SK-N-DZ (cell line): Measurements from ENCODE around the genes GUK1 and OBSCN.

GRCh38 chr1:226672114-226672803 is 66.8 kb downstream of the ITPKB start:
RAMPAGE:
- cytosol, long total RNA: no peak
- nucleus, long total RNA: no peak

GRCh38 chr1:226938976-226940107 is 752 bp upstream of the COQ8A start:
RAMPAGE:
- cytosol, long total RNA: start-site peak on the minus strand at chr1:226939961-226939998, 5 and 7 reads in 2 replicates
- nucleus, long total RNA: no peak

RAMPAGE:
- cytosol, long total RNA: no peak
- nucleus, long total RNA: no peak
Measured at GRCh38 chr1:226945018-226945914, 5.2 kb downstream of the COQ8A start.

DNA sequence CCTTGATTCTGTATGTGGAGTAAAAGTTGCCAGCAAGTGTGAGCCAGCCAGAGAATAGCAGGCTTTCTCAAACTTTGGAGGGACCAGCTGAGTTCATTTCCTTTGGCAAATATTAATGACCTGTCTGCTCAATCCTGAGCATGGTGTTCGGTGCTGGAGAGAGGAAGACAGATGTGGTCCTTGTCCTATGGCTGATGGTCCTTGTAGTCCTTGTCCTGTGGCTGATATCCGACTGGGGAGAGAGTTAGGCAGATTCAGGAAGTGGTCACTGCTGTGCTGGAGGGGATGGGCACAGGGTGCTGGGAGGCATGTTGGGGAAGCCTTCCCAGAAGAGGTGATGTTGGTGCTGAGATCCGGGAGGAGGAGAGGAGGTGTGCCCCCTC is 14.5 kb downstream of the COQ8A start:
RAMPAGE:
- cytosol, long total RNA: no peak
- nucleus, long total RNA: no peak

DNA sequence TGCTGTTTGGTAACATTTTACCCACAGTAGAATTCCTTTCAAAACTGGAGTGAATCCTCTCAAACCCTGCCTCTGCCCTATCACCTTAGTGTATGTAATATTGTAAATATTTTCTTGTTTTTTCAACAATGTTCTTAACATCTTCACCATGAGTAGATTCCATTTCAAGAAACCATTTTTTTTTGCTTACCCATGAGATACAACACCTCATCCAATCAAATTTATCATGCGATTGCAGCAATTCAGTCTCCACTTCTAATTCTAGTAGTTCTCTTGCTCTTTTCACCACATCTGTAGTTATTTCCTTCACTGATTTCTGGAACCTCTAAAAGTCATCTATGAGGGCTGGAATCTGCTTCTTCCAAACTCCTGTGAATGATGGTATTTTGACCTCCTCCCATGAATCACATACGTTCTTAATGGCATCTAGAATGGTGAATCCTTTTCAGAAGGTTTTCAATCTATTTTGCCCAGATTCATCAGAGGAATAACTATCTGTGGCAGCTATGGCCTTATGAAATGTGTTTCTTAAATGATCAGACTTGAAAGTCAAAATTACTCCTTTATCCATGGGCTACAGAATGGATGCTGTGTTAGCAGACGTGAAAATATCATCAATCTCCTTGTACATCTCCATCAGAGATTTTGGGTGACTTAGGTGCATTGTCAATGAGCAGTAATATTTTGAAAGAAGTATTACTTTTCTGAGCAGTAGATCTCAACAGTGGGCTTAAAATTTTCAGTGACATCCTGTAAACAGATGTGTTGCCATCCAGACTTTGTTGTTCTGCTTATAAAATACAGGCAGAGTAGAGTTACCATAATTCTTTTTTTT is 79.2 kb downstream of the COQ8A start:
RAMPAGE:
- cytosol, long total RNA: no peak
- nucleus, long total RNA: no peak

DNA sequence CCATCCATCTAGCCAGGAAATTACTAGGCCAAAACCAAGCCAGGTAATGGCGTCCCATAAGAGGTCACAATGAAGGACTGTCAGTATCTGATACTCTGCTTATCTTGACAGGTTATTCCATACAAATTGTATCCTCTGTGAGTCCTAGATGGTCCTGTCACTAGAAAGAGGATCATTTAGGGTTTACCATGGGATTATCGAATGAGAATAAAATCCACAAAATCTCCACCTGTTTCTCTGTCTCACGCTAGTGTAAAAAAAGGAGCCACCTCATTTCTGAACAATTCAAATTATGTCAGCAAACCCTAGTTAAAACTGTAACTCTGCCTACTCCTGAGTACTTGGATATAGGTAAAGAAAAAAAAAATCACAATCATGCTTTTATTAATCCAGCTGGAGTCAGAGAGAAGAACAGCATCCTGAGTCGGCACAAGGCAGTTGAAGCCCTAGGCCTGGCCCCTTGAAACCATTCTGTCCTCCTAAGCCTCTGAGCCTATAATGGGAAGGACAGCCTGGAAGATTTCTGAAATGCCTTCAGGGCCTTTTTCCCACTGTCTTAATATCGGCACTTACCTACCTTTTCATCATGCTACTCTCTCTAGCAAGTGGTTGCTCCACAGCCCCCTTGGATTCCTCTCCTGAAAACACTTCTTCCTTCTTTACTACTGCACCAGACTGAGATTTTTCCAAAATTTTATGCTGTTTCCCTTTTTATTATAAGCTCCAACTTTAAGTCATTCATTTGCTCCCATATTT is 32.6 kb downstream of the CDC42BPA start:
RAMPAGE:
- cytosol, long total RNA: no peak
- nucleus, long total RNA: no peak

DNA sequence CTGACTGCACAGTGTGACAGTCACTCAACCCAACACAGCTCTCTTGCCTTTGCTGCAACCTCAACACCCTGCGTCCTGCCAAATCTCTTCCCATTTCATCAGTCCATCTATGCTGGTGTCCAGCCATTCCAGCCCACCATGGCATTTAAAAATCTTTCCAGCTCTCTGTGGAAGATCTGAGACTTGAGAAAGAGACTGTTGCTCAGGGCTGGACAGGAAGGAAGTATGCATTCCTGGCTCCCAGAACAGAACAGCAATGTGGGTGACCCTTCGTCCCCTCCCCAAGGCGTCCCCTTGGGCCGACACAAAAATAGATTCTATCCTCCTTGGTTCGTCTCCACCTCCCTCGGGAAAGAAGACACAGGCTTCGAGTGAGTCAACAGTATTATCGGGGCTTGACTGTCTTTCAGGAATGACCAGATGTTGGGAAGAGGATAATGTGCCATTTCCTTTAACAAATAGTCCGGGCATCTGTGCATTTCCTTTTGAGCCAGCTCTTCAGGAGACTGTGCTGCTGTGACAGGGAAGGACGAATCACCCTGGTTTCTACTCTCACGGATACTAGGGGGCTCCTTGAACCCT is 111.3 kb upstream of the CDC42BPA start:
RAMPAGE:
- cytosol, long total RNA: no peak
- nucleus, long total RNA: no peak

RAMPAGE:
- cytosol, long total RNA: no peak
- nucleus, long total RNA: no peak
Measured at GRCh38 chr1:227439812-227440520, 121.7 kb upstream of the CDC42BPA start.

DNA sequence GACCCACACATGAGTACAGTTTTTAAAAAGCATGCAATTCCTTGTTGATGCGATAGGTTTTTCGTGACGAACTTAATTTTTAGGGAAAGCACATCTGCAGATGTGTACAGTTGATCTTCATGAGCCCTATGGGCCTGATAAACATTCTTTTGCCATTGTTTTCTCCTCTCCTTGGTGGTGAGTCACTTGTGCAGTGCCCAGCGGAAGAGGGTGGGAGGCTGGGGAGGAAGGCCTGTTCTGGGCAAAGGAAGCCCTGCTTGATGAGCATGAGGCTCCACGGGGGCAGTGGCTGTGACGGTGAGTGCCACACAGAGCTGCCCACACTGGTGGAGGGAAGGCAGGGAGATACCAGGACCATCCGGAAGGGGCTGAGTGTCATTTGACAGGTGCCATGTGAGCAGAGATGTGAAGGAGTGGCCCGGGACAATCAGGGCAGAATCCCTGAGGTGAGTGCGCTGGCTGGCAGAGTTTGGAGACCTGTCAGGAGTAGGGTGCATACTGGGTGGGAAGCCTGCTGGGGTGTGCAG is 5.4 kb downstream of the ARF1 start:
RAMPAGE:
- cytosol, long total RNA: no peak
- nucleus, long total RNA: no peak

DNA sequence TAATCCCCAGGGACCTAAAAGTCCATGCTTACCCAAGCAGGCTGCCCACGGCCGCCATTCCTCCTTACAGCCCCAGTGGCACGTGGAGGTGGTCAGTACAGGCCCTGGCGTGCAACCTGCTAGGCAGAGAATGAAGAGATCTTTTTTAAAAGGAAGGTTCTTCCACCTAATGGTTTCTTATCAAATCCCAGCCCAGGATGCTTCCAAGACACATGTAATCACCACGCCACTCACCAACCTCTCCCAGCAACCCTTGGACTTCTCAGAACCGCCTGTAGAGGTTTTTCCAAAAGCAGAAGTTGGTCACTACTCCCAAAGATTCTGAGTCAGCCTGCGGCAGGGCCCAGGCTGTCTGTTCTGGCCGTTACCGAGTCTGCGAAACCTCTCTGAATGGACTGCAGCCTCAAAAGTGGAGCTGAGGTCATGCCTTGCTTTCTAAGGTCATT is 873 bp downstream of the MRPL55 start:
RAMPAGE:
- cytosol, long total RNA: no peak
- nucleus, long total RNA: no peak

DNA sequence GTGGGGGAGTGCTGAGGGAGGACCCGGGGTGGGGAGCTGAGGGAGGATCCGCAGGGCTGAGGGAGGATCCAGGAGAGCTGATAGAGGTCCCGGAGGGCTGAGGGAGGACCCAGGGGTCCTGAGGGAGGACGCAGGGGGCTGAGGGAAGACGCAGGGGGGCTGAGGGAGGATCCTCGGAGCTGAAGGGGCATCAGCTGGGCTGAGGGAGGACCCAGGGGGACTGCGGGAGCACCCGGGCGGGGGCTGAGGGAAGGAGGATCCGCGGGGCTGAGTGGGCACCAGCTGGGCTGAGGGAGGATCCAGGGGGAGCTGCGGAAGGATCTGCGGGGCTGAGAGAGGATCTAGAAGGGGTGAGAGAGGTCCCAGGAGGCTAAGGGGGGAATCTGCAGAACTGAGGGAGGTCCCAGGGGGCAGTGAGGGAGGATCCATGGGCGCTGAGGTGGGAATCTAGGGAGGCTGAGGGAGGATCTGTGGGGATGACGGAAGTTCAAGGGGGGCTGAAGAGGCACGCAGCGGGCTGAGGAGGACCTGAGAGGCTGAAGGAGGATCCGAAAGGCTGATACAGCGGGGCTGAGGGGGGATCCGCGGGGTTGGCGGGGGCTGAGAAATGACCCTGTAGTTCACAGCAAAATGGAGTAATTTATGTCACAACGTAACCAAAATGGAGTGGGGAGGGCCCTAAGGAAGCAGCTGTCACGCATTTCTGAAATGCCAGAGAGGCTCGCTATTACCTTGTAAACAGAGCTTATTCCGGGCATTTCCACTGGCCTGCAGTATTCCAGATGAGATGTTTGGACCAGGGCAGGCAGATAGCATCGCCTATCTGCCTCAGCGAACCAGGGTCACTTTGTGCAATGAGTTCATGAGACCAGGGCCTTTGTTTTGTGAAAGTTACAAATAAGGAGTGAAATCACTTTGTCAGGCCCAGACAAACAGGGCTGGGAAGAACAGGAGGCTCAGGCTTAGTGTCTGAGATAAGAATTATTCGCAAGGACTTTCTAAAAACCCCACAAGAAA is 787 bp upstream of the MRPL55 start:
RAMPAGE:
- cytosol, long total RNA: no peak
- nucleus, long total RNA: no peak

GRCh38 chr1:228139666-228140908 is at the start of gene GUK1:
Gene GUK1 (plus strand): TSS chr1:228140279.
RAMPAGE:
- cytosol, long total RNA: no peak
- nucleus, long total RNA: no peak

DNA sequence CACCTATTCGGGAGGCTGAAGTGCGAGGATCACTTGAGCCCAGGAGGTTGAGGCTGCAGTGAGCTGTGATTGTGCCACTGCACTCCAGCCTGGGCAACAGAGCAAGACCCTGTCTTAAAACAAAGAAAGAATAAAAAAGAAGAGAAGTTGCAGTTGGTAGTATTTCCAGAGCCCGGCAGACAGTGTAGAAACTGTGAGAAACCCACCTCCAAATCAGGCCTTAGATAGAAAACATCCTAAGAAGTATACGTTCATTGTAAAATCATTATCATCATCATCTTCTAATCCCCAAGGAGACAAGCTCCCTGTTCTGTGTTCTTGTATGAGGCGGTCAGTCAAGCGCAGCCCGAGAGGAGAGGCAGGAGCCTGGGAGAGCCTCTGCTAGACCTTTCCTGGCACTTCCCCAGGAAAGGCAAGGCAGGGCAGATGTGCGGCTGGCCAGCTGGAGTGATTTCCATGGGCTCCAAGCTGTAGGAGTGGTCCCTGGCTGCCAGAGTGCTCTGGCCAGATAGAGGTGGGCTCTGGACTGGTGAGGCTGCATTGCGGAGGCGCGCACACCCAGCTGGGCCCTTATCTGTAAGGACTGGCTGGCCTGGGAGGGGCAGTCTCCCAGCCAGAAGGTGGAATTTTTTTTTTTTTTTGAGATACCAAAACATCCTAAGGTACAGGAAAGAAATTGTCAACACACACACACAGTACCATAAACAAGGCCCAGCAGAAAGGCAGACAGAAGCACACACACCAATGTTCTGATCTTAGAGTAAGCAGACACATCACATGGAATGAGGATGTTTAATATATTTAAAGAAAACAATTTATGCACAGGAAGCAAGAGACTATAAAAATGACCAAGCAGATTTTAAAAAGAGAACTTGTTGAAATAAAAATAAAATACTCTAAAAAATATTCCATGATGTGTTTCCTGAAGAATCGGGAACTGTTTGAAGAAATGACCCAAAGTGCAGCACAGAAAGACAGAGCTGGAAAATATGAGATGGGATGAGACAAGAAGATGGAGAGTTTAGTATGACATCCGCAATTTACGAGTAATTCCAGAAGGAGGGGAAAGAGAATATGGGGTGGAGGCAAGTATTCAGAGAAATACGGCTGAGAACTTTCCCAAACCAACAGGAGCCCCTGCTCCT is 13.2 kb downstream of the IBA57 start:
RAMPAGE:
- cytosol, long total RNA: no peak
- nucleus, long total RNA: no peak

DNA sequence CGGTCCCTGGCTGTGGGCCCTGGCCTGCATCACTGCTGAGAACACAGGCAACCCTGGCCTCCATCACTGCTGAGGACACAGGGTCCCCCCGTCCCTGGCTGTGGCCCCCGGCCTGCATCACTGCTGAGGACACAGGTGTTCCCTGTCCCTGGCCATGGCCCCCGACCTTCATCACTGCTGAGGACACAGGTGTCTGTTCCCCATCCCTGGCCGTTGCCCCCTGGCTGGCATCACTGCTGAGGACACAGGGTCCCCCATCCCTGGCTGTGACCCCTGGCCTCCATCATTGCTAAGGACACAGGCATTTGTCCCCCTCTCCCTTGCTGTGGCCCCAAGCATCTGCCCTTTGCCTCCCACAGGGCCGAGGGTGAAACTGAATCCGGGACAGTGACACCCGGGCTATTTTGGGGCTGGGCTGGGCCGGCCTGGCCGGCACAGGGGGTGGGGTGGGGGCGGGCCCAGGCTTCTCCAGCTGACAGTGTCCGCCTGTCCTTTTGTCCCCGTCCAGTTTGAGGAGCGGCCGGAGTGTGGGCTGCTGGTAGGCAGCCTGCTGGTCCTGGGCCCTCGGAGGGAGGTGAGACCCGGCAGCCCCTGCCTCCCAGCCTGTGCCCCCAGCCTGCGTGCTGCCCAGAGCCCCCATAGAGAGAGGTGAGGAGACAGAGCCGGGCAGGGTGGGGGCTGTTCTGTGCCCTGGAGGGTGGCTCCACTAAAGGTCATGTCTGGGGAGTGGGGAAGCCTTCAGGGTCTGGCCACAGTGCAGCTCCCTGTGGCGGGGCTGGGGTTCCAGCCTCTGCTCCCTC is at the start of gene OBSCN:
TSS of gene OBSCN (plus strand) at position 507 of the 800 bp plus-strand sequence.
RAMPAGE:
- cytosol, long total RNA: no peak
- nucleus, long total RNA: no peak

DNA sequence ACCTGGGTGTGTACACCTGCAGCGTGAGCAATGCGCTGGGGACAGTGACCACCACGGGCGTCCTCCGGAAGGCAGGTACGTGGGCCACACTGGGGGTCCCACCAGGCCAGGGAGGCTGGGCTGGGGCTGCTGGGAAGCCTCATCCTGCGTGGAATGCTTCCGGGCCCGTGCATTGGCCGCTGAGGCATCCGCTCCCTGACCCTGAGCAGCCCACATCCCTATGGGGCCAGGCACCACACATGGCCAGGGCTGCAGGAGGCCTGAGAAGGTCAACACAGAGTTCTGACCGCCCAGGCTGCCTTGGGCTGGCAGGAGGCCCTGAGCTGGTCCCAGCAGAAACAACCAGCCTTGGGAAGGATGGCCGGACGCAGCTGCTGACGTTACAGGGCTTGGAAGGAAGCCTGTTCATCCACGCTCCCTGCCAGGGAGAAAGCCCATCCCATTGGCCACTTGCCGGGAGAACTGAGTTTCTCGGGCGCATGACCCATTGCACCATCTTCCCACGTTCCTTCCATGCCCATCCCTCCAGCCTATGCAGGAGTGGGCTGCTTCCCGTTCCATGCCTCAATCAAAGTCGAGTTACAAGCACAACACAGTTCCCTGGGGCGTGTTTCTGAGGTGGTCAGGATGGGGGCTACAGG is 31.8 kb downstream of the TRIM11 start:
RAMPAGE:
- cytosol, long total RNA: no peak
- nucleus, long total RNA: no peak

DNA sequence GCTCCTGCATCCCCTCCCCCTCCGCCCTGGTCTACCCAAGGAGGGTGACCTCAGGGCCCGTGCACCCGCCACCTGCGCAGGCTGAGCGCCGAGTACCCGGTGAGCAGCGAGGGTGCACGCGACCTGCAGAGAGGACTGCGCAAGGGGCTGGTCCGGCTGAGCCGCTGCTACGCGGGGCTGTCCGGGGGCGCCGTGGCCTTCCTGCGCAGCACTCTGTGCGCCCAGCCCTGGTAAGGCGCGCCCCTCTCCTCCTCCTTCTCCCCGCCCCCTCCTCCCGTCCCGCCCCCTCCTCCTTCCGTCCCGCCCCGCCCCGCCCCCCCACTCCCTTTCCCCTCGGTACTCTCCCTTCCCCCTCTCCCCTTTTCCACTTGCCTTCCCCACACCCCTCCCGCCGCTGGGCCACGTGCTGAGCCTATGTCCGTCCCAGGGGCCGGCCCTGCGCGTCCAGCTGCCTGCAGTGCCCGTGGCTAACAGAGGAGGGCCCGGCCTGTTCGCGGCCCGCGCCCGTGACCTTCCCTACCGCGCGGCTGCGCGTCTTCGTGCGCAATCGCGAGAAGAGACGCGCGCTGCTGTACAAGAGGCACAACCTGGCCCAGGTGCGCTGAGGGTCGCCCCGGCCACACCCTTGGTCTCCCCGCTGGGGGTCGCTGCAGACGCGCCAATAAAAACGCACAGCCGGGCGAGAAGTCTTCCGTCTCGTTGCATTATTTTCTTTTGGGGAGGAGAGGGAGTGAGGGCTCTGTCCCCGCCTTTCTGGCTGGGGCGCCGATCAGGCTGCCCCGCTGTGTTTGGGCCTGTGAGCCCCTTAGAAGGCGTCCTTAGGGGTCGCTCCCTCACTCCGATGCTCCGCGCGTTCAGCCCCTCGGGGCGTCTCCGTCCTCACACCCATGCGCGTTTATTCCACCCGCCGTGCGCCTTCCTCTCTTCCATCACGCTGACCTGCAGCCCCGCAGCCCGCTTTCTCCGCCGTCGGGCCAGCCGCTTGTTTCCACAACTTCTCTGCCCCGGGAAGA is 28.1 kb downstream of the TRIM11 start:
RAMPAGE:
- cytosol, long total RNA: no peak
- nucleus, long total RNA: no peak

DNA sequence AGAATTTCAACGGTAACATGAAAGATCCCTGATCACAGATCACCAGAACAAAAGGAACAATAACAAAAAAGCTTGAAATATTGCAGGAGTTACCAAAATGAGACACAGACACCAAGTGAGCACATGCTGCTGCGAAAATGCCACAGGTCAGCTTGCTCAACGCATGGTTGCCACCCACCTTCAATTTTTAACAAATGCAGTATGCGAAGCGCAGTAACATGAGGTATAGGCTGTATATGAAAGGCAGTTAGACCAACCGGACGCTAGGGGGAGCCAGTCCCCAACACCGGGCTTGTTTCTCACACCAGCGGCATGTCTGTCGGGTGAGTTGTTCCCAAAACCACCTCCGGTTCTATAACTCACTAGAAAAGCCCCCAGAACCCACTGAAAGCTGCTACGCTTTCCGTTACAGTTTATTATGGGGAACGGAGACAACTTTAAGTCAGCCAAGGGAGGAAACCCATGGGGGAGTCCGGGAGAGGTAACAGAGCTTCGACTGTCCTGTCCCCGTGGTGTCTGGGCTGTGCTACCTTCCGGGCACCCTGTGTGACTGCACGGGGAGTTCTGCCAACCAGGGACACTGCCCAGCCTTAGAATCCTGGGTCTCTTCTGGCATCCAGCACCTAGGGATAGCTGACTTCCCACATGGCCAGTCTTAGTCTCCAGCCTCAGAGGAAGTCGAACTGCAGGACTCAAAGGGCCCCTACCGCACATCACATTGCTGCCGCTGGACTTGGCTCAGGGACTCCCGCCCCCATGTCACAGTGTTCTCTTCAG is 13.9 kb downstream of the RNF187 start:
RAMPAGE:
- cytosol, long total RNA: no peak
- nucleus, long total RNA: no peak

DNA sequence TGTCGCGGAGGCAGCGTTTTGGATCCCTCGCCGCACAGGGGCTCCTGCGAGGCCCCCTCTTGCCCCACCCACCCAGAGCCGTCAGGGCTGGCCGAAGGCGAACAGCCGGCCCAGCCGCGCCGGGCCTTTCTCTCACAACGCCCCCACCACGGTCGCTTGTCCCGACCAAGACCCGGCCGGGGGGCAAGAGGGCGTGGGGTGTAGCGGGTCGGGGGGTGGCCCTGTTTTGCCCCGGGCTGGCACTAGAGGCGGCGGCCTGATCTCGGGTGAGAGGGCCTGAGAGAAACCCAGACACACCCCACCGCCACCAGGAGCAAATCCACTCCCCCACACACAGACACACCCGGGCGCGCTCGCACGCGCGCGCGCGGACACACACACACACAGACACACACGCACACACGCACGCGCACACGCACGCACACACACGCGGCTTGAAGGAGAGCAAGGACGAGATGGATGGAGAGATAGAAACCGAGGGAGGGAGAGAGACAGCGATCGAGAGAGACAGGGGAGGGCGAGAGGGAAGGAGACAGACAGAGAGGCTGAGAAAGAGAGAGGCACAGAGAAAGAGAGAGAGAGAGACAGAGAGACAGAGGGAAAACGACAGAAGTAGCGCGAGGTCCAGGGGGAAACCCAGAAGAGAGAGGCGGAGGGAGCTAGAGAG is 99.9 kb upstream of the RHOU start:
RAMPAGE:
- cytosol, long total RNA: no peak
- nucleus, long total RNA: no peak

GRCh38 chr1:228681107-228681586 is 54.1 kb upstream of the RHOU start:
RAMPAGE:
- cytosol, long total RNA: no peak
- nucleus, long total RNA: no peak

DNA sequence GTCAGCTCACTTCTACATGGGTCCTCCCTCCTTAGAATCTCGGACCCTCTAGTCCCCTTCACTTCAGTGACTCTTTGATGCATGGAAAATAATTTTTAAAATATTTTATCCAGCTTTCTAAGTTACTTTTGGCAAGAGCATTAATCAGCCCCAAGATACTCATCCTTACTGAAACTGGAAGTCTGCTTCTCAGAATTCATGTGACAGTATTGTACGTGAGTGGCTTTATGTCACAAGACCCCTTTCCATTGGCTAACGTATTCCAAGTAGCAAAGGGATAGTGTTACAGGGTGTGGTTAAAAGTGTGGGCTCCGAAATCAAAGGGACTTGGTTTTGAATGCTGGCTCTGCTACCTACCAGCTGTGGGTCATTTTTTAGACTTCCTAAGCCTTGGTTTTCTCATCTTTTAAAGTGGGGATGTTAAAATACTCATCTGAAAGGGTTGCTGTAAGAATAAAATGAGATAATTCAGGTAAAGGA is 91.7 kb downstream of the RHOU start:
RAMPAGE:
- cytosol, long total RNA: no peak
- nucleus, long total RNA: no peak